SK-N-DZ (cell line): ENCODE results near the genes CRTC2, SLC39A1, RAB13 and CFAP141.

DNA sequence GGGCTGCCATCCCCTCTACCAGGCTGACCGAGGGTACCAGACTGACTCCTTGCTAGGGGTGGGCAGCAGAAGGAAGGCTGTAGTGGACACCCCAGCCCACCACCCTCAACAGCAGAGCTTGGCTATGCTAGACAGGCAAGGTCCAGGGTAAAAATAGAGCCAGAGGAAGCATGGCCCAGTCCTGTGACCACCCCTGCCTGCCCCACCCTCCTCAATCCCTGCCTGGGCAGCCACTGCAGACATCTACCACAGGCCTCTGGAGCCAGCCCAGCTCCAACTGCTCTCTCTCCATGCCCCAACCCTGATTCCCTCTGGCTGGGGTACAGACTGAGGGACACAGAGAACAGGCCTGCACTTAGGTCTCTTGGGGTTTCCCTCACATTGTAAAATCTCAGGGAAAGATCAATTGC, 1.7 kb downstream of the S100A1 start:
RAMPAGE:
- cytosol, long total RNA: no peak
- nucleus, long total RNA: no peak

GRCh38 chr1:153685746-153686460, 7.4 kb downstream of the NPR1 start:
RAMPAGE:
- cytosol, long total RNA: no peak
- nucleus, long total RNA: no peak

RAMPAGE:
- cytosol, long total RNA: no peak
- nucleus, long total RNA: no peak
Observed at GRCh38 chr1:153771596-153772286, 3.5 kb upstream of the SLC27A3 start.

RAMPAGE:
- cytosol, long total RNA: no peak
- nucleus, long total RNA: no peak
Observed at GRCh38 chr1:153789487-153789867, 14.3 kb downstream of the SLC27A3 start.

DNA sequence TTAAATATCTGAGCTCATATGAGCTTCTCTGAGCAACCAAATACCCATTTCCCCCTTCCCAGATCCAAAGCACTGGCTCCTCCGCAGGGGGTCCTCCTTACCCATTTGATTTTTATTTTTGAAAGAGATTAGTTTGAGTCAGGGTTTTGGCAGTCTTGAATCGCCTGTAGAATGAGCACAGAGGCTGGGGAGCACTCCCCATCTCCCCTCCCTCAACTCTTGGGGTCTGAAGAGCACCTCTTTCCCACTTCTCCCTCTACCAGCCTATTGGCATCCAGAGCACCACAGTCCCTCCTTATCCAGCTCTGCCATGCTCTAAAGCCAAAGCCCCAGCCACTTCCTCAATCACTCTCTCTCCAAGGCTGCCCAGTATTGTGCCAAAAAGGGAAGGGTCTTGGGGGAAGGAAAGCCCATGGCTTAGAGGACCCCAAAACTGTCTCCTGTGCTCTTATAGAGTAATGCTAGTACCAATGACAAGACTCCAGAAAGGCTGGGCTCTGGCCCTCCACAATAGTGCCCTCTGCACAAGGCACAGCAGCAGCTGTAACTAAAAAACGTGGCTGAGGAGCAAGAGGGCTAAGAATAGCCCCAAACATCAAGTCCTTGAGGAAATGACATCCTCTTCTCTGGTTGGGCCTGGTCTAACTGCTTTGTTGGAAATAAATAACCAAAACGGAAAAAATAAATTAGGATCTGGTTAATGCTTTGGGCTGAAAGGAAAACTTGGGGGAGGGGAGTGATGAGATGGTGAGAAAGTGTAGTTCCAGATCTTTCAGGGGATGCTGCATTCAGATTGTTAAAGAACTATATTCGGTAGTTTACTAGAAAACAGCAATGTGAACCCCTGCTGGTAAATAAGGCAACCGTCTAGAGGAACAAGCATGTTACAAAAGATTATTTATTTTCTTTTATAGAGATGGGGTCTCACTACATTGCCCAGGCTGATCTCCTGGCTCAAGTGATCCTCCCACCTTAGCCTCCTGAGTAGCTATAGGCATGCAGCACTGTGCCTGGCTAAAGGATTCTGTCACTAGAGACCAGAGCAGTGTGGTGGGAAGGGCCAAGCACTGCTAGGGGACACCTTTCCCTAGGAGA, 28.5 kb downstream of the SLC27A3 start:
RAMPAGE:
- cytosol, long total RNA: no peak
- nucleus, long total RNA: no peak

RAMPAGE:
- cytosol, long total RNA: no peak
- nucleus, long total RNA: no peak
Observed at GRCh38 chr1:153806739-153807466, 31.7 kb downstream of the SLC27A3 start.

GRCh38 chr1:153902463-153902888, 20.3 kb downstream of the GATAD2B start:
RAMPAGE:
- cytosol, long total RNA: no peak
- nucleus, long total RNA: no peak

DNA sequence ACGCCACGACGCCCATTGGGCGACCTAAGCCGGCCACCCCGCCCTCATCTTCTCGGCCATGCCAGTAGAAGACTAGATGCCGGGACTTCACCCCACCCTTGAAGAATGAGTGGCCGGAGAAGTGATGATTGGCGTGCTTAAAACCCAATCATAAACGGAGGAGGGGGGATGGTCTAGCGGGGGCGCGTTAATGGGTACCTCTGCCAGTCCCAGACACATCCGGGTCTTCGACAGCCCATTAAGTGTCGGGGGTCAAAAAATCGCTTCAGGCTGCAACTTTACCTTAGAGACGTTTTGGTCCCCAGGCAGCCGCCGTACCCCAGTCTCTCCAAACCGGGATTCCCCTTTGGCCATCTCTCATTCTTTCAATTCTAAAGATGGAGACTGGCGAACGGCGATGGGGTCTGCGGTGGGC, 252 bp upstream of the GATAD2B start:
RAMPAGE:
- cytosol, long total RNA: no peak
- nucleus, long total RNA: no peak

GRCh38 chr1:153944315-153944956, 2.1 kb downstream of the DENND4B start:
RAMPAGE:
- cytosol, long total RNA: no peak
- nucleus, long total RNA: no peak

RAMPAGE:
- cytosol, long total RNA: no peak
- nucleus, long total RNA: no peak
Observed at GRCh38 chr1:153945723-153946252, 730 bp downstream of the DENND4B start.

DNA sequence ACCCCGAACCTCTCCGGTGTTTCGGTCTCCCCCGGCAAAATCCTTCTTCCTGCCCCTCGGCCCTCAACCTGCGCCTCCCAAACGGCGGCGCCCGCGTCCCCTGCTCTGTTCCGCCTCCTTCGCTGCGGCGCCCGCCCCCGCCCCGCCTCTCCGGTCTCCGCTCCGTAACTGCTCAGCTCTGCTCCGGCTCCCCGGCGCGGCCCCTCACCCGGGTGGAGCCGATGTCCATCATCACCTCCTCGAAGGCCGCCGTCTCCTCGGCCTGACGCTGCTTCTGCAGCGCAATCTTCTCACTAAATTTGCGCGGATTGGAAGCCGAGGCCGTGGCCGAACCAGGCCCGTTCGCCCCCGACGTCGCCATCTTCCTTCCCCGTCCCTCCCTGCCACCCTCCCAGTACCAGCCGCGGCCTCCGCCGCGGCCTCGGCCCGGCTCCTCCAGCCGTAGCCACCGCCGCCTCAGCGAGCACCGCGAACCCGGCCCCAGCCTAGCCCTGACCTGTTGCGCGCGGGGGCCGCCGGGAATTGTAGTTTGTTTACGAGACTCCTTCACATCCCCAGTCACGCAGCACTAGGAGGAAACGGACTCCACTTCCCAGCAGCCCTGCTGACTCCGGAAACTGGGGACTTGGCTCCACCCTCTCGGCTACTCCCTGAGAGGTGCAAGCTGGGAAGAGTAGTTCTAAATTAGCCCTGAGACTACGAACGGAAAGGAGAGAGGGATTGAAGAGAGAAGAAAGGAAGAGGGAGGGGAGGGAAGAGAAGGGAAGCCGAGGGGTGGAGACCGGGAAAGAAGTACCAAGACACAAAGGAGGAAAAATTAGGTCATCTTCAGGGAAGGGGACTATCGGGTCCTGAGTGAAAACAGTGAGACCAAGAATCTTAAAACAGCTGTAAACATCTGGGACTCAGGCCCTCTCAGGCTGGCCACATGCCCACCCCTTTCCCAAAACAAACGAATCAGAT, at the start of gene CRTC2:
CRTC2 (minus strand) TSS at position 476 of the 963 bp plus-strand sequence.
RAMPAGE:
- cytosol, long total RNA: no peak
- nucleus, long total RNA: no peak

DNA sequence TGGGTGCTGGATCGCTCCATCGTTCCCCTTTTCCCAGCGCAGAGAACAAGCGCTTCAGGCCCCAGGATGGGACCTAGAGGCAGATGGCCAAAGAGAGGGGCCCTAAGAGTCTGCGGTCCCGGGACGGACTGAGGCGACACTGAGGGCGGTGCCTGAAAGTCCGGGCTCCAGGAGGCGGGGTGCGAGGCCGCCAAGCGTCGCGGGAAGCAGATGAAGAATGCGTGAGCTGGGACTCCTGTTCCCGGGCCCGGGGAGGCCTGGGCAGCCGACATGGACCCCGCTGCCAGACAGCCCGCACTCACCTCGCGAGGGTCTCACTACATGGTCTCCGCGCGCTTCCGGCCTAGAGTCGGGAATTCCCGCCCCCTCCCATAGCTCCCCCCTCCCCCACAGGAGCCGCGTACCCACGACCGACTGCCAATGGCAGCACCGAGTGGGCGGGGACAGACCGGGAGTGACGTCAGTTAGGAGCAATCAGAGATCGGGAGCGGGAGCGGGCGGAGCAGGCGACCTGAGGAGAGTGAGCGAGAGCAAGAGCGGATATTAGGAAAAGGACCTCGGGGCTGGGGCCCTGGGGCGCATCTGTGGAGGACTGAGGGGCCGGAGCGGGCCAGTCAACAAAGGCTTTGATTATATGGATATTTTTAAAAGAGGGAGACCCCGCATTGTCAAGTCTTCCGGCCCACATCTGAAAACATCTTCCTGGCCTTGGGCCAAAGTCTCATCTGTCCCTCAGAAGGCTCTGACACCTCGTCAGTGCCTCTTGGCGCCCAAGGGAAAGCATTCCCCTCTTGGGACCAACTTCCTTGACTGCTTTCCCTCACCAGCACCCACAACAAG, at the start of gene SLC39A1:
SLC39A1 (minus strand) TSS at position 345 of the 840 bp plus-strand sequence.
RAMPAGE:
- cytosol, long total RNA: no peak
- nucleus, long total RNA: start-site peak on the plus strand centred at position 518 of the sequence, 57 bp wide, 20 and 14 reads in 2 replicates

DNA sequence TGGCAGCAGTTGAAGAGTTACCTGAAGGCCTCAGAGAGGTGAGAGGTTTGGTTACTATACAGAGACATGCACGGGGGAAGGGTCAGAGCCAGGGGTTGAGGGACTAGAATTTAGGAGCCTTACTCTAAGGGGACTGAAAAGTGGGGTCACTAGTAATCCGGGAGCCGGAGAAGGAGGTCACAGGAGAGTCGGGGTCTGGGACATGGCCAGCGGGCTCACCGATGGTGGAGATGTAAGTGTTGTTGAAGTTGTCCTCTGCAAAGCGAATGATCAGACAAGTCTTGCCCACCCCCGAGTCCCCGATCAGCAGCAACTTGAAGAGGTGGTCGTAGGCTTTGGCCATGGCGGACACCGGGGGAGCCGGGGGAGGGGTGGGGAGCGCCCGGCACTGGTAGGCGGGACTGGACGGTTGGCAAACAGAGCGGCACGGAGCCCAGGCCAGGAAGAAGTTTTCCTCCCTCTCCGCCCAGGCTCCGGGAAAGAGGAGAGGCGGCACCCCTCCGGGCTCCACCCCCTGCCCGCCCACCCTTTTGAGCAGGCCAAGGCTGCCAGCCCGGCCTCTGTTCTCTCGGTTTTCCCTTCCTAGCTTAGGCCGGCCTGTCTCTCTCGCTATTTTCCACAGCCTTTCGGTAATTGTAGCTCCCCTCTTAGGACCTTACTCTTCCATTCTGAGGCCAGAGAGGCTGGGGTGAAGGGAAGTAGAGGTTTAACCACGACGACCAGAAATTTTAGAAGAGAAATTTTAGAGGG, at the start of gene RAB13:
RAB13 (minus strand) TSS at position 446 of the 750 bp plus-strand sequence.
RAMPAGE:
- cytosol, long total RNA: start-site peak on the minus strand centred at position 411 of the sequence, 116 bp wide, 351 and 571 reads in 2 replicates
- nucleus, long total RNA: no peak

RAMPAGE:
- cytosol, long total RNA: no peak
- nucleus, long total RNA: no peak
Observed at GRCh38 chr1:154154255-154154752, 37.6 kb downstream of the TPM3 start.

DNA sequence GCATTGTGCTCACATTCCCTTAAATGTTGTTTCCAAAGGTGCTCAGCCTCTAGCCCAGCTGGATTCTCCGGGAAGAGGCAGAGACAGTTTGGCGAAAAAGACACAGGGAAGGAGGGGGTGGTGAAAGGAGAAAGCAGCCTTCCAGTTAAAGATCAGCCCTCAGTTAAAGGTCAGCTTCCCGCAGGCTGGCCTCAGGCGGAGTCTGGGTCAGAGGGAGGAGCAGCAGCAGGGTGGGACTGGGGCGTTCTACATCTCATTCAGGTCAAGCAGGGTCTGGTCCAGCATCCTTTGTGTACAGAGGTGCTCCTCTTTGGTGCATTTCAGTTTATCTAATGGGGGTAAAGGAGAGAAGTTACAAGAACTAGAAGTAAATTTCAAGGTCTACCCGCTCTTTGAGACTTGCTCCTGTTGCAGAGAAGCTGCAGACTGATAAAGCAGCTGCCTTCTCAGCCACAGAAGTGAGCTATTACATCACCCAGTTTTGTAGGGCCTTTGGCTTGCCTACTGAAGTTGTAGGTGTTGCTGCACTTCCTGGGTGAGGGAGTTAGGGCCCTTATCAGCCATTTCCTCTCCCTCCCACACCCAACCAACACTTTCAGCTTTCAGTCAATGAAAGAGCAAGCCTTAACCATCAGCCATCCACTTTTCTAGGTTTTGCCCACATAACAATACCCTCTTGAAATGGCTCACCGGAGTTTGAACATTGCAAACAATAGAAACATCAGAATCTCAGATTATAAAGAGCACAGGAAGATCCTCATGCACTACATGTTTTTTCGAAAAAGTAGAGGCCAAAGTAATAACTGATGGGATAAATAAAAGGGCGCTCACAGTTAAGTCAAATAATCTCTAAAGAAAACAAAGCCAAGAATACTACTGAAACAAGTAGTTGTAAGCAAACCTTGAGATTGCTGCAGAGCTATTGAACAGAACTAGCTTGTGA, 34.2 kb downstream of the TPM3 start:
RAMPAGE:
- cytosol, long total RNA: no peak
- nucleus, long total RNA: no peak

DNA sequence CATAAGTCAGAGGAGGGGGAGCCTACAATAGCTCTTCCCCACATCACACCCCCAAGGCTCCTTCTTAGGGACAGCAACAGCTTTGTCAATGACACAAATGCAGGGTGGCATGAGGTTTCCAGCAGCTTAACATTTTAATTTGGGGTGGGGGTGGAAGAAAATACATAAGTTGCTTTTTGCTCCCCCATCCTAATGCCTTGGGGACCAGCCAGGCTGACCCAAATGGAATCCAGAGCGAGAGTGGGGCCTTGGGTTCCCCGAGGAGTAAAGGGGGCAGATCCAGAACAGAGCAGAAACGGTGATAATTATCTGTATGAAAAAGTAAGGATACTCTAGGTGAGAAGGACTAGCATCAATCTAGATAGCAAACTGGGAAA, 24.3 kb downstream of the TPM3 start:
RAMPAGE:
- cytosol, long total RNA: no peak
- nucleus, long total RNA: no peak

RAMPAGE:
- cytosol, long total RNA: no peak
- nucleus, long total RNA: no peak
Observed at GRCh38 chr1:154172140-154172754, 19.7 kb downstream of the TPM3 start.

GRCh38 chr1:154182485-154183481, 9.1 kb downstream of the TPM3 start:
RAMPAGE:
- cytosol, long total RNA: start-site peak on the minus strand at chr1:154183152-154183213, 10,355 and 14,203 reads in 2 replicates
- nucleus, long total RNA: start-site peak on the minus strand at chr1:154183164-154183213, 3,045 and 786 reads in 2 replicates

RAMPAGE:
- cytosol, long total RNA: no peak
- nucleus, long total RNA: no peak
Observed at GRCh38 chr1:154205851-154206909, at the start of gene CFAP141. CFAP141 (minus strand) TSS chr1:154206333.

GRCh38 chr1:154324640-154325097, 656 bp upstream of the ATP8B2 start:
RAMPAGE:
- cytosol, long total RNA: no peak
- nucleus, long total RNA: no peak